Metastatic Breast Carcinoma in the Ovary (tissue), 3 donors: ENCODE data around the gene IFNGR2.

- PRO-cap, 3 experiments = no peak in any of the 3 experiments
These were observed 8.9 kb downstream of the IFNAR2 start for GRCh38 chr21:33238302-33239364.

- PRO-cap, 3 experiments = no peak in any of the 3 experiments
These were observed 955 bp upstream of the IL10RB start for GRCh38 chr21:33265223-33265600.

DNA sequence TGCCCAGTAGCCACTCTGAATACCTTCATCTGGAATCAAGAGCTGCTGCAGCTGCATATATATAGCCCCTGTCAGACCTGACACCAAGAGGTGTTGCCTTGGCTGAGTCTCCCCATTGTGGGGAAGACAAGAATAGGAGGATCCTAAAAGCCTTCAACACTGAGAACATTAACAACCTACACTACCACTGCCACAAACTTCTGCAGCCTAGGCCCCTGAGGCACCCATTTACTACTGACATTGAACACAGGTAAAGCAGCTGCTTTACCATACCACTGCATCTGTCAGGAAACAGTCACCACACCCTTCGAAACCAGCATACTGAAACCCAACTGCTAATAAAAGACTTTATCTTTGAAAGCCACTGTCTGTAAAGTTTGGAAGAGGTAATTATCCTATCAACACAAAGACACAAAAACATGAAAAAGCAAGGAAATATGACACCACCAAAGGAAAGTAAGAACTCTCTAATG, 7.3 kb downstream of the IFNAR1 start:
- PRO-cap, 3 experiments = no peak in any of the 3 experiments

DNA sequence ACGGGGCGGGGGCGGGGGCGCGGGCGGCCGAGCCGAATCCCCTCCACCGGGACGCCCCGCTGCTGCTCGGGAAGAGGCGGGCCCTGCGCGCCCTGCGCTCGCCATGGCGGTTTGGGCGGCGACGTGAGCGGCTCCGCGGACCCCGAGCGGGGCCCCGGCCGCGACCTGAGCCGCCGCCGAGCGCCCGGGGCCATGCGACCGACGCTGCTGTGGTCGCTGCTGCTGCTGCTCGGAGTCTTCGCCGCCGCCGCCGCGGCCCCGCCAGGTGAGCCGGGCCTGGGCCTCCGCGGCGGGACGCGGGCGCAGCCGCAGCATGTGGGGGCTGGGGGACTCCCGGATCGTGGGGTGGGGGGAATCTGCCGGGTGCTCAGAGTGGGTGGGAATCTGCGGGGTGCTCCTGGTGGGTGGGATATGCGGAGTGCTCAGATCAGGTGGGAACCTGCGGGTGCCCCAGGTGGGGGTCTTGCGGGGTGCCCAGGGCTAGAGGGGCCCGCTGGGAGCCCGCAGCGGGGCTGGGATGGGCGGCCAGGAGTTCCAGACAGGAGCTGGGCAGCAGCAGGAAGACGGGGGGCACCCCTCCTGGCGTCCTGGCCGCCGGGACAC, at the start of gene IFNGR2:
TSS of gene IFNGR2 (plus strand) at position 62 of the 603 bp plus-strand sequence.
- PRO-cap, 3 experiments = peak in 3 of 3 experiments; most common plus-strand start position 104 of the sequence (in 3); most common minus-strand start position 278 of the sequence (in 2)

DNA sequence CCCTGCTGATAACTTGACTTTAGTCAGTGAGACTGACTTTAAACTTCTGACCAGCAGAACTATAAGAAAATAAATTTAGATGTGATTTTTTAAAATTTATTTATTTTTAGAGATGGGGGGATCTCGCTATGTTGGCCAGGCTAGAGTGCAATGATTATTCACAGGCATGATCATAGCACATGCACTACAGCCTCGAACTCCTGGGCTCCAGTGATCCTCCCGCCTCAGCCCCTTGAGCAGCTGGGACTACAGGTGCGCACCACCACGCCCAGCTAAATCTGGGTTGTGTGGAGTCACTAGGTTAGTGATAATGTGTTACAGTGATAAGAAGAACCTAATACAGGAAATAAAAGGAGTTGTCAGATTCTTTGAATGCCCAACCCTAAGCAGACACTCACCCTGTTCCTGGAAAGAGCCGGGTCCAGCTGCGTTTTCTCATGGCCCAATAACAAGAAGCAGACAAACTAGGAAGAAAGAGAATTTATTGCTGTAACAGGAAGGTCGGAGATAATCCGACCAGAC, 8.7 kb downstream of the IFNGR2 start:
- PRO-cap, 3 experiments = no peak in any of the 3 experiments

DNA sequence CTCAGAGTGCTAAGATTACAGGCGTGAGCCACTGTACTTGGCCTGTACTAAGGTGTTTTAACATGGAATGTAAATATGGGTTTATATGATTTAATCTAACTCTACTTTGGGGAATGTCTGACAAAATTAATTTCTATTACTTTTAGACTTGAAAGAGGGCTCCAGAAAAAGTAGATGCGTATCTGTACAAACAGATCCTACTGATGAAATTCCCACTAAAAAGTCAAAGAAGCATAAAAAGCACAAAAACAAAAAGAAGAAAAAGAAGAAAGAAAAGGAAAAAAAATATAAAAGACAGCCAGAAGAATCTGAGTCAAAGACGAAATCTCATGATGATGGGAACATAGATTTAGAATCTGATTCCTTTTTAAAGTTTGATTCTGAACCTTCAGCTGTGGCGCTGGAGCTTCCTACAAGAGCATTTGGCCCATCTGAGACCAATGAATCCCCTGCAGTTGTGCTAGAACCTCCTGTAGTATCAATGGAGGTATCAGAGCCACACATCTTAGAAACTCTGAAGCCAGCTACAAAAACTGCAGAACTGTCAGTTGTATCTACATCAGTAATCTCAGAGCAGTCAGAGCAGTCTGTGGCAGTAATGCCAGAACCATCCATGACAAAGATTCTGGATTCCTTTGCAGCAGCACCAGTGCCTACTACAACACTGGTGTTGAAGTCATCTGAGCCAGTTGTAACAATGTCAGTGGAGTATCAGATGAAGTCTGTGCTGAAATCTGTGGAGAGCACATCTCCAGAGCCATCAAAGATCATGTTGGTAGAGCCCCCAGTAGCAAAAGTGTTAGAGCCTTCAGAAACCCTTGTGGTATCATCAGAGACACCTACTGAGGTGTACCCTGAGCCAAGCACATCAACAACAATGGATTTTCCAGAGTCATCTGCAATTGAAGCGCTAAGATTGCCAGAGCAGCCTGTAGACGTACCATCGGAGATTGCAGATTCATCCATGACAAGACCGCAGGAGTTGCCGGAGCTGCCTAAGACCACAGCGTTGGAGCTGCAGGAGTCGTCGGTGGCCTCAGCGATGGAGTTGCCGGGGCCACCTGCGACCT, 6.8 kb downstream of the SON start:
- PRO-cap, 3 experiments = no peak in any of the 3 experiments

GRCh38 chr21:33554088-33554418, 11.2 kb downstream of the SON start:
- PRO-cap, 3 experiments = no peak in any of the 3 experiments

DNA sequence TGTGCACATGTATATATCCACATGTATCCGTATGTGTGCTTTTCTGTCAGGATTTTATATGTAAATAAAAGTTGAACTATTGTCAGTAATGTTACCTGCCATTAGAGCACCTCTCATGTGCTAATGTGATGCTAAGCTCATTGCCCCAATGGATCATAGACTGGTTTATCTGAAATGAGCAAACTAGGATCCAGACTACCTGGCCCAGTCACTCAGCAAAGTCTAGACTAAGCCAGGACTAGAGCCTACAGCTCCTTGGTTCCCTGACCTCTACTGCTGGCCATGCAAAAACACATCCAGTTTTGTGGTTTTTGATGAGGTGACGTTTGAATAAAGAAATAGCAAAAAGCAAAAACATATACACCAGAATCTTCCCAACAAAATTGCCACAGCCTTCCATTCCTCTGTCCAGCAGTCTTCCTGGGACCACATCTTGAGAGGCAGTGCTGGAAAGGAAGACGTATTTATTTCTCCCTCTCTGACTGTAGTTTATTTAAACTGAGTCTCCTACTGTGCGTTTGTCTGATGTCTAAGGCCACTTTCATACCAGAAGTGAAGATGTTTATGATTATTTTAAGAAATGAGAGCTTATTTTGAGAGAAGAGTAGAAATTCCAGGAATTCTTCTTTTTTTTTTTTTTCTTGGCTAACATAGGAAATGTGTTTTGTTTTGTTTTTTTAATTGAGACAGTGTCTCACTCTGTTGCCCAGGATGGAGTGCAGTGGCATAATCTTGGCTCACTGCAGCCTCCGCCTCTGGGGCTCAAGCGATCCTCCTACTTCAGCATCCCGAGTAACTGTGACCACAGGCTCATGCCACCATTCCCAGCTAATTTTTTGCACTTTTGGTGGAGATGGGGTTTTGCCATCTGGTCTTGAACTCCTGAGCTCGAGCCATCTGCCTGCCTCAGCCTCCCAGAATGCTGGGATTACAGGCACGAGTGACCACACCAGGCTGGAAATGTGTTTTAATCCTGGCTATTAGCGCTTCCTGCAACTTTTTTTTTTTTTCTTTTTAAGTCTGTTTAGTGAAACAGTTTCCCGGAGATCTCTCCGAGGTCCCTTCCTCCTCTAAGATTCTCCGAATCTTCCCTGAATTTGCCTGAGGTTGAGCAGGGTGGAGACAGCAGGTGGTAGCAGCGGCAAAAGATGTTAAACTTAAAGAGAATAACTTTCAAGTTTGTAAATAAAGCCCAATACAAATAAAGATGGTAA, 118.5 kb downstream of the ITSN1 start:
- PRO-cap, 3 experiments = no peak in any of the 3 experiments

DNA sequence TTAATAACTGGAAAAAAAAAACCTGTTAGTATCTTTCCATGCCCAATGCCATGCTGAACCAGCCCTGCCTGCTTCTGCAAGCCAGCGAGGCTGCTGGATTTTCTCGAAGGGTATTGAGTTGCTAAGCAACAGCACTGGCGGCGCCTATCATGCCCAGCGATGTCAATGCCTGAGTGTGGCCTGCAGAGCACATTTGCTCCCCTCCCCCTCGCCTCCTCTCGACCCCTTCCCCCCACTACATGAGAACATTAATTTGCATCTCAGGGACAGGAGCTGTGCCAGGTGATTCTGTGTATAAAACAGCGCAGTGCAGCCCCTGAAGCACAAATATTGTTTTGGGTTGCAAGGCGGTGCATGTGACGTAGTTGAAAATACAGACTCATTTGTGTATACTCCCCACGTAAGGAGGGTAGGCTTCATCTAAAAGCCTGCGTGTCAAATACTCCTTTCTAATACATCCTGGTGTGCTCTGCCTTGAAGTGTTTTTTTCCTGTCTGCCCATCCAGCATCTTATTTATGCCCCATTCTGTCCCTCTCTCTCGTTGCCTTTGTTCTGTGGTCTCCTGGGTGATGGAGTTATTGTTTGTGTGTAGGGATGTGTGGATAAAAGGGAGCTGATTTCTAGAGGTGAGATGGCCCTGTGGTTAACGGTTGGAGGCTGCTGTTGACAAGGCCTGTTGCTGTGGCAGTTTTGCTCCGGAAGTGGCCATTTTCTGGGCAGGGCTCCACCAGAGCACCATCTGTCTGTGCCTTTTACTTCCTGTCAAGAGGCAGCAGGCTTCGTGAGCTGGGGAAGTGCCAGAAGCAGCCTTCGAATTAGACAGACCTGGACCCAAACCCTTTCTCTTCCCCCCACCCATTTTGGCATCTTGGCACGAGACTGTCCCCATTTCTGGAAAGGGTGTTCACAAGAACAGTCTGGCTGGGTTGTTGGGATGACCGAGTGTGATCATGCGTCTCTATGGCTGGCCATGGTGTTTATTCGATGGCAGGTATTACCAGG, 32.9 kb upstream of the ATP5PO start:
- PRO-cap, 3 experiments = peak in 2 of 3 experiments; most common plus-strand start position 773 of the sequence (in 1); most common minus-strand start position 52 of the sequence (in 1)

- PRO-cap, 3 experiments = no peak in any of the 3 experiments
These were observed 36.1 kb upstream of the ATP5PO start for GRCh38 chr21:33951602-33952272.

GRCh38 chr21:33975292-33975991, 59.8 kb upstream of the ATP5PO start:
- PRO-cap, 3 experiments = no peak in any of the 3 experiments

- PRO-cap, 3 experiments = no peak in any of the 3 experiments
These were observed 1.1 kb upstream of the KCNE1 start for GRCh38 chr21:34513125-34513462.

- PRO-cap, 3 experiments = peak in 1 of 3 experiments; most common plus-strand start chr21:34545622 (in 1); most common minus-strand start chr21:34545392 (in 1)
These were observed 33.3 kb upstream of the KCNE1 start for GRCh38 chr21:34545013-34546049.

- PRO-cap, 3 experiments = no peak in any of the 3 experiments
These were observed 42.8 kb downstream of the RCAN1 start for GRCh38 chr21:34572148-34572481.

- PRO-cap, 3 experiments = no peak in any of the 3 experiments
These were observed 34.9 kb downstream of the RCAN1 start for GRCh38 chr21:34580069-34580425.

DNA sequence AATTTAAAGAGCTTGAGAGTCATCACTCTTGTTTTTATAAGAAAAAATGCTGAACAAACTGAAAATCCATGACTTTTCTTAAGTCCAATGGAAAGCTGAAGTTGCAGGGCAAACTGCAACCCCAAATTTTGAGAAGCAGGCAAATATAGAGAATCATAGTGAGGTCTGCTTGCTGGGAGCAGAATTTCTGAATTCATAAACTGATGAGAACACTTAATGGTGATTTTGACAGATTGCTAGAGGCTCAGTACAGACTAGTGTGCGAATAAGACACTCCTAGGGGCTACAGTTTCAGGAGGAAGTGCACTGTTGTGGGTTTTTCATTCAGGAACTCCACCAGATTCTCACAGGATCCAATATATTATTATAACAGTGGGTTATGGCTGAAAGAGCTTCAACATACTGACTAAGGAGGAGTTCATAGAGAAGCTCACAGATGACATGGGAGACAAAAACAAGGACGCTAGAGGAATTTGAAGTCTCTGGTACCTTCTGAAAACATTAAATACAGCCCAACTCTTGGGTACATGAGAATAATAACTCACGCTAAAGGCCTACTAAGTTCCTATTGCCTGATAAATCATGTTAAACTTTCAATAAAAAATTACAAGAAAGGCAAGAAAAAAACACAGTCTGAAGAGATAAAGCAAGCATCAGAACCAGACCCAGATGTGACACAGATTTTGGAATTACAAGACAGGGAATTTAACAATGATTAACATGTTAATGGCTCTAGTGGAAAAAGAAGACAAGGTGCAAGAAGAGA, 135.3 kb downstream of the CLIC6 start:
- PRO-cap, 3 experiments = no peak in any of the 3 experiments

DNA sequence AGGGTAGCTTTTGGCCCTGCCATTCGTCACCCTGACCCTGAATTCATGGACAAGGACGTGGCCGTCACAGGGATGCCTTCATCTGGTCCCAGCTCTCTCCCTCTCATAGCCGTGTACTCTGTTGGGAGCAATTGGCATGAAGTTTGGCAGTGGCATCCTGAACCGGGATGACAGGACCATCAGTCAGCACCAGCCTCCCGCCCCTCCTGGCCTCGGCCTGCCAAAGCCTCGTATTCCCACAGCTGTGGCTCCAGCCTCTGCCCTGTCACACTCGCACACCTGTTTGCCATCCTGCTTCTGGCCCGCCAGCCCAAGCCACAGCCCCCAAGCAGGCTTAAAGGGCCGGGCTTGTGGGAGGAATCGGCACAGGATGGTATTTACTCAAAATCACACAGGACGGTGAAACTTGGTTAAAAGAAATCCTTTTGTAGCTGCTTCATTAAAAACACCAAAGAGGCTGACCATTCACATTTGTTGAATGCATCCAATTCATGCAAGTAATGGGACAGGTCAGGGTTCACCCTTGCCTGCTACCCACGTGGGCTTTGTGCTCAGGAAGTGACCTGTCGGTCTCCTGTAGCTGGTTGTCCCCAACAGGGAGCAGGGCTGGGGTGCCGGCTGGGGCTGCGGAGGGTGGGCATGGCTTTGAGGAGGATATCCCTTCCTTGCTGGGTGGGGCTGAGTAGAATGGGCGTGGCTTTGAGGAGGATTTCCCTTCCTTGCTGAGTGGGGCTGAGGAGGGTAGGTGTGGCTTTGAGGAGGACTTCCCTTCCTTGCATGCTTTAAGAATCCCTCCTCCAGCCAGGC, 151.0 kb downstream of the CLIC6 start:
- PRO-cap, 3 experiments = no peak in any of the 3 experiments

GRCh38 chr21:34839741-34840479, 171.1 kb downstream of the CLIC6 start:
- PRO-cap, 3 experiments = no peak in any of the 3 experiments

GRCh38 chr21:34872294-34873028, 176.6 kb downstream of the RUNX1 start:
- PRO-cap, 3 experiments = no peak in any of the 3 experiments

DNA sequence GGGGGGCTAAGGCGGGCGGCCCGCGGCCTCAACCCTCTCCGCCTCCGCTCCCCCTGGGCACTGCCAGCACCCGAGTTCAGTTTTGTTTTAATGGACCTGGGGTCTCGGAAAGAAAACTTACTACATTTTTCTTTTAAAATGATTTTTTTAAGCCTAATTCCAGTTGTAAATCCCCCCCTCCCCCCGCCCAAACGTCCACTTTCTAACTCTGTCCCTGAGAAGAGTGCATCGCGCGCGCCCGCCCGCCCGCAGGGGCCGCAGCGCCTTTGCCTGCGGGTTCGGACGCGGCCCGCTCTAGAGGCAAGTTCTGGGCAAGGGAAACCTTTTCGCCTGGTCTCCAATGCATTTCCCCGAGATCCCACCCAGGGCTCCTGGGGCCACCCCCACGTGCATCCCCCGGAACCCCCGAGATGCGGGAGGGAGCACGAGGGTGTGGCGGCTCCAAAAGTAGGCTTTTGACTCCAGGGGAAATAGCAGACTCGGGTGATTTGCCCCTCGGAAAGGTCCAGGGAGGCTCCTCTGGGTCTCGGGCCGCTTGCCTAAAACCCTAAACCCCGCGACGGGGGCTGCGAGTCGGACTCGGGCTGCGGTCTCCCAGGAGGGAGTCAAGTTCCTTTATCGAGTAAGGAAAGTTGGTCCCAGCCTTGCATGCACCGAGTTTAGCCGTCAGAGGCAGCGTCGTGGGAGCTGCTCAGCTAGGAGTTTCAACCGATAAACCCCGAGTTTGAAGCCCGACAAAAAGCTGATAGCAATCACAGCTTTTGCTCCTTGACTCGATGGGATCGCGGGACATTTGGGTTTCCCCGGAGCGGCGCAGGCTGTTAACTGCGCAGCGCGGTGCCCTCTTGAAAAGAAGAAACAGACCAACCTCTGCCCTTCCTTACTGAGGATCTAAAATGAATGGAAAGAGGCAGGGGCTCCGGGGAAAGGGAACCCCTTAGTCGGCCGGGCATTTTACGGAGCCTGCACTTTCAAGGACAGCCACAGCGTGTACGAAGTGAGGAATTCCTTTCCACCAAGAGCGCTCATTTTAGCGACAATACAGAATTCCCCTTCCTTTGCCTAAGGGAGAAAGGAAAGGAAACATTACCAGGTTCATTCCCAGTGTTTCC, 158.2 kb downstream of the RUNX1 start:
- PRO-cap, 3 experiments = peak in 1 of 3 experiments; most common plus-strand start position 476 of the sequence (in 1); most common minus-strand start position 268 of the sequence (in 1)